ENCODE measurements around the gene PTGFRN.

- PRO-cap, result no peak
- RAMPAGE, long total RNA, 4 experiments, result no peak in any of the 4 experiments
These were observed 118.1 kb upstream of the ATP1A1 start for GRCh38 chr1:116255019-116255297.

DNA sequence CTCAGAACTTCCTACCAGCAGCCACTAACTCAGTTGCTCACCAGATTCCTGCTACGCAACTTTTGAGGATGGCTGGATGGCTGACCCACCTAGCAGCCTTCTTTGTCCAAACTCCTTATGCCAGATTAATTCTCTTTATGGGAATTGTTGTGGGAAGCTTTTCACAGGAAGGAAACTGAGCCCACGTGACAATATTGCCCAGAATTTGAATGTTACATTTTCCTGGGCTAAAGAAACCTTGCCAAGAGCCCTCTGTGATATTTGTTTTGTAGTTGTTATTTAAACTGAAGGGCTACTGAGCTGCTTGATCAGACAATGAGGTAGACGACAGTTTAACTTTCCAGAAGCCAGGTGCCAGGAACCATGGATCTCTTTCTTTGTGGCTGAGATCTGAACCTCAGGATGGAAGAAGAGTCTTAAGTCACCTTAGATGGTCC, 85.5 kb upstream of the ATP1A1 start:
- PRO-cap, result no peak
- RAMPAGE, long total RNA, 4 experiments, result no peak in any of the 4 experiments

DNA sequence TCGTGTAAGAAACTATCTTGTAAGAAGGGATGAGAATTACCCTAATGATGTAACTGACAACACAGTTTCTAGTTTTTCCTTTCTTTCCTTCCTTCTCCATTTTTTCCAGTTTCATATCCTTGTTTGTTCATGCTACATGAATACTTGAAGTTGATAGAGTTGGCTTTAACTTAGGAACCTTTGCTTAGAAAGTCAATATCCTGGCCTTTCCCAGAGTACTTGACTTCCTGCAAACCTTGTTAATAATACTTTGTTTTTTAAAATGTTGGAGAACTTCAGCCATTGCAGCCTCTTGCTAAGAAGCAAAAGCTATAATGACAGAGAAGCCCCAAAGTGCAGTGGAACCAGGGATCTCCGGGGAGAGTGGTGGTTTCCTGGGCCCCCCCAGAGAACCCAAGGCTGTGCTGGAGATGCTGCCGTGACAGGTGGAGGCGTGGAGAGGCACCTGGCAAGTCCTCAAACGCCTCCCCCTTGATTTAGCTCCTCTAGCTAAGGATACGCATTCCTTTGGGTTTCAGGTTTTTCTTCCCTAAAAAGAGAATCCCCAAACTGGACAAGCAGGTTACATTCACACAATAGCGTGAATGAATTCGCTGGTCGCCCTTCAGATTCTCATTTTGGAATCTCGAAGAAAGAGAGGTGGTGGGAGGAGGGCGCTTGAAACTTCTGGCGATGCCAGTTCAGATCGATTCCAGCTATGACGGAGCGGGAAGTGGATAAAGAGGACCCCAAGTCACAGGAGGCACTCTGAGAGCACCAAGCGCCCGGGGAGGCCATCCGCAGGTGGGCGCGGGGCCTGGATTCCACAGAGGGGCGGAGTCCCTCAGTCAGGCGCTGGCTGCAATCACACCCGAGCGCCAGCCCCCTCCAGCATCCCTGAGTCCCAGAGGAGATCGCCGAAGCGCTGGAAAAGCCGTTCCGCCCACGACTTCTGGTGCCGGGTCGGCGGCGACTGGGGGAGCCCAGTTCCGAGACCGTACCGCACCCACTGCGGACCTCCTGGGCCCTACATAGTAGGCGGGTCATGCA, 821 bp upstream of the ATP1A1 start:
- PRO-cap, result bidirectional peak, plus-strand start at position 886 of the sequence, minus-strand start at position 883 of the sequence
- RAMPAGE, long total RNA, 4 experiments, result no peak in any of the 4 experiments

GRCh38 chr1:116418019-116419122, 45.3 kb downstream of the ATP1A1 start:
- PRO-cap, result bidirectional peak, plus-strand start at chr1:116418647, minus-strand start at chr1:116418568
- RAMPAGE, long total RNA, 4 experiments, result start-site peak on the minus strand in 2 of 4 experiments, at chr1:116418572-116418635 at its widest, 51 to 73 reads per replicate

DNA sequence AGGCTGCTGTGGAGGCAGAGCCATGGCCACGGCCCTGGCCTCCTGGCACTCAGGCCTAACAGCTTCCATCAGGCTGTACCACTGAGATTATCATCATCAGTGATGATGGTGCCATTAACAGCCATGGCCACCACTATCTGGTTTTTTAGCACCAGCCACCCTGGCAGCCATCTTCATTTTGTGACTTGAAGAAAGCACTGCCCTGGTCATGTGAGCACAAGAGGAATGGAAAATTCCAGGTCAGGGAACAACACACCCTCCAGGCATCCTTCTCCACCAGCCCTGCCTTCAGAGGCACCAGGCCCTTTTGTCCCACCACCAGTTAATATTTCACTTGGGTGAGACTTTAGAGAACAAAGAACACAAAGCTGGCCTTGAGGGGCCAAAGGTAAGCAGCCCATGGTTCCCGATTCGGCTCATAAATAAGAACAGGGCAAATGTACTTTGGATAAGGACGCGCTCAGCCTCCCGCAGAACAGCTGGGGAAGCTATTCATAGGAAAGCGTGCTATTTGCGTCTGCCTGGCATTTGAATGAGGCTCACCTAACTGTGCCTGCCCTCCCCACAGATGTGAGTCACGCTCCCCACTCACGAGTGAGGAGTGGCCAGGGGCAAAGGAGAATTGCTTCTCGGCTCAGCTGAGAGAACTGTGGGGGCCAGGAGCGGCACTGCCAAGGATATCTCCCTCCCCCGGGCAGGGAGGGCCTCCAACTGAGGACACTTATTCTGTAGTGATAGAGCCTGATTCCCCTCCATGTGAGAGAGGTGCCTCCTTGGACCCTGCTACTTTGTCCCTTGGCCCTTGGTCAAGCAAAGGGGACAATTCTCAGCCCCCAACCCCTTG, 95.6 kb downstream of the CD58 start:
- PRO-cap, result no peak
- RAMPAGE, long total RNA, 4 experiments, result no peak in any of the 4 experiments

DNA sequence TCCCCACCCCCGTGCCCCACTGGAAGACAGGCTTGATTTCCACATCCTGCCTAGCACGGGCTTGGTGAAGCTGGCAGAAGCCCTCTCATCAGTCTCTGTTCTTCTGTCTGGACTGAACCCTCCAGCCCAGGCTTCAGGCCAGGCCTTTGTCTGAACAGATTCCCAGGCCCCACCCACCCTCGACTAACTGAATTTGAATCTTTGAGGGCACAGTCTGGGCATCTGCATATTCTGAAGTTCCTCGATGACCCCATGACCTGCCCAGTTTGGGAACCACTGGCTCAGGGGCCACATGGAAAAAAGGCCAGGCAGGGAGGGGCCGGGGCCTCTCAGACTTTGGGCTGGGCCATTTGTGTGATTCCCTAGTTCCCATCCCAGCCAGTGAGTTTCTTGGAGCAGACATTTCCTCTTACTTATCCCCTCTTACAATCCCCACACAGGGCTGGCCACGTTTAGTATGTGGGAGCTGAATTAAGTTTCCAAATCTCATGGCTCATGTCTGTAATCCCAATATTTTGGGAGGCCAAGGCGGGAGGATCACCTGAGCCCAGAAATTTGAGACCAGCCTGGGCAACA, 75.1 kb downstream of the CD58 start:
- PRO-cap, result no peak
- RAMPAGE, long total RNA, 4 experiments, result no peak in any of the 4 experiments

DNA sequence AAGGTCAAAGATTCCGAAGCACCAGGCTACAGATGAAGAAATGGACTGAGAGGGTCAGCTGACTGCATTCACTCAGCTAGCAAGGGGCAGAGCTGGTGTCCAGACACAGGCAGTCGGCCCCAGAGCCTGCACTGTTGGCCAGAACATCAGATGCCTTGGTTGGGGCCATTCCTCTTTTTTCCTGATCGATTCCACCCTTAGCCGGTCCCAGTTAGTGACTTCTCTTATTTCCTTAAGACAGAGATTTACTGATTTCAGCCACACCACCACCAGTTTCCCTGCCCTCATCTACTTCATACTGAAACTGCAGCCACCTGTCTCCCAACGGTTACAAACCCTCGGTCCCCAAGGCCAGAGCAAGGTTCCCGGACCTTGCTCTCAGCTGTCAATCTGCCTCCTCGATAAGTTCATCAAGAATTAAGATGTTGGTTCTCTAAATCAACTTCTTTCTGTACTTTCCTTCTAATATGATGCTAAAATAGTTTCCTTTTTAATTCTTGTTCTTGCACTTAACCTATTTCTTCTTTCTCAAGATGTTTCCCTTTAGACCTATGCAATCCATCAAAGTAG, 11.4 kb downstream of the CD58 start:
- PRO-cap, result no peak
- RAMPAGE, long total RNA, 4 experiments, result no peak in any of the 4 experiments

- PRO-cap, result no peak
- RAMPAGE, long total RNA, 4 experiments, result no peak in any of the 4 experiments
These were observed 42.8 kb upstream of the IGSF3 start for GRCh38 chr1:116710238-116710727.

GRCh38 chr1:116755231-116755651, 1.0 kb downstream of the CD2 start:
- PRO-cap, result no peak
- RAMPAGE, long total RNA, 4 experiments, result no peak in any of the 4 experiments

- PRO-cap, result no peak
- RAMPAGE, long total RNA, 4 experiments, result no peak in any of the 4 experiments
These were observed 10.3 kb downstream of the CD2 start for GRCh38 chr1:116764374-116765002.

GRCh38 chr1:116909428-116910317, at the start of gene PTGFRN:
Gene PTGFRN (plus strand): TSS chr1:116909916.
- PRO-cap, result bidirectional peak, plus-strand start at chr1:116910057, minus-strand start at chr1:116909988; bidirectional peak, plus-strand start at chr1:116910280, minus-strand start at chr1:116910254
- RAMPAGE, long total RNA, 4 experiments, result start-site peak on the plus strand in 3 of 4 experiments, at chr1:116909883-116910197 at its widest, 58 to 275 reads per replicate

DNA sequence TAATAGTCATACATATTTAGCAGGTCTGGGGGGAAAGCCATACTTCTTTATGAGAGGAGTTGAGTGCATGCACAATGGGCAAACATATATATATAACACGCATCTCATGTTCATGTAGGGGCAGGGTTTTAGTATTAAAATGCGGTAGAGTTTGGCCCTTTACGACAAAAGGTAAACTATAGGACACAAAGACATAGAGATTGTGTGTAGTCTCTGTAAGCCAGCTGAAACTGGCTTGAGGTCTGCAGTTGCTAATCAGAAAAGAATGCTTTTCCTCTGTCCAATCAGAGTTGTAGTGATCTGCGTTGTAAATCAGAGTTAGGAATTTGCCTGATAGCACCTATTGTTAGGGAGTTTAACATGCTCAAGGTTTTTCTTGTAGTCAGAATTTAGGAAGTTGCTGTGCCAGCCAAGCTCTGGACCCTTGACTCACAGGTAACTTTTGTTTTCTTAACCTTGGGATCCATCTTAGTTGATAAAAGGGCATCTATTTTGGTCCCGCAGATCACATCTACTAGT, 61.2 kb upstream of the VTCN1 start:
- PRO-cap, result no peak
- RAMPAGE, long total RNA, 4 experiments, result no peak in any of the 4 experiments

DNA sequence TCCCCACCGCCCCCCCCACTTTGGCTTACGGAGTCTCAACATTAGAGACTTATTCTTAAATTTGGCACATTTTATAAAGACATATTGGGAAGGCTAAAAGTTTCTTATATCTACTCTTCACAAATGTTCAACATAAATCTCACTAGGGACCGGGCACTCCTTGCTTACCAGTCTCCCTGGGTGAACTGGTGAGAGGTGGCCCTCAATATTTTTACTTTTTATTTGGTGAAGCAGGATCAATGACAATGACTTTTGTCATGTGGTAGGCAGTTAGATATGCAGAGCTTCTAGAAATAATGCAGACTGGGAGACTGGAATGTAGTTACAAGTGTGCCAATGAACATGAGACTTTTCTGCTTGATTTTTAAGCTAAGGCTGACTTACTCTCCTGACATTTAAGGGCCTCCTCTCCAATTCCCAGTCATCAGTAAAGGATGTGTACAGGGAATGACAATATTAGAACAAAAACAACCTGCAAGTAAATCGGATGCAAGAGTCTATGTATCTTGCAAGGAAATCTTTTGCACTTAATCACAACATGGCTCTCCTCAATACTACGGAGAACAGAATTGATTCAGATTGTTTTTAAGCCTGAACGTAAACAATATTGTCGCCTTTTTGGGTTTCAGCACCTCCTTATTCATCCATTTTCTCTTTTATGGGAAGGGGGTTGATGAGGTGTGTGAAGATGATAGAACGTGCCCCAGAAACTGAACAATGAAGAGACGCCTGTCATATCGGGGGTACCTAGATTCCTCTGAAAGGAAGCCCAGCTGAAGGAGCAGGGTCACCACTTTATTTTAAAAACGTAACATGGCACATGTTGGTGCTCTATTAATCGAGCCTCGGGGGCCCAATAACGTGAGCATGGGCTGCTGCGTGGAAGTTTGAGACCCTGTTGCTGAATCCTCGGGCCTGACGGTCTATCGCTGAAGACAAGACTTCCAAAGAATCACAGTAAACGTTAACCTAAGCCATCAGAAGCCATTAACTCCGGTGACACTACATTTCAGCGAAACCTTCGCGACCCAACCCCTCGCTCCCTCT, 1.4 kb upstream of the MAN1A2 start:
- PRO-cap, result no peak
- RAMPAGE, long total RNA, 4 experiments, result no peak in any of the 4 experiments

GRCh38 chr1:117571572-117571859, 34.3 kb upstream of the TENT5C start:
- PRO-cap, result no peak
- RAMPAGE, long total RNA, 4 experiments, result no peak in any of the 4 experiments

- PRO-cap, result no peak
- RAMPAGE, long total RNA, 4 experiments, result no peak in any of the 4 experiments
These were observed 5.4 kb downstream of the TENT5C start for GRCh38 chr1:117610996-117611801.

DNA sequence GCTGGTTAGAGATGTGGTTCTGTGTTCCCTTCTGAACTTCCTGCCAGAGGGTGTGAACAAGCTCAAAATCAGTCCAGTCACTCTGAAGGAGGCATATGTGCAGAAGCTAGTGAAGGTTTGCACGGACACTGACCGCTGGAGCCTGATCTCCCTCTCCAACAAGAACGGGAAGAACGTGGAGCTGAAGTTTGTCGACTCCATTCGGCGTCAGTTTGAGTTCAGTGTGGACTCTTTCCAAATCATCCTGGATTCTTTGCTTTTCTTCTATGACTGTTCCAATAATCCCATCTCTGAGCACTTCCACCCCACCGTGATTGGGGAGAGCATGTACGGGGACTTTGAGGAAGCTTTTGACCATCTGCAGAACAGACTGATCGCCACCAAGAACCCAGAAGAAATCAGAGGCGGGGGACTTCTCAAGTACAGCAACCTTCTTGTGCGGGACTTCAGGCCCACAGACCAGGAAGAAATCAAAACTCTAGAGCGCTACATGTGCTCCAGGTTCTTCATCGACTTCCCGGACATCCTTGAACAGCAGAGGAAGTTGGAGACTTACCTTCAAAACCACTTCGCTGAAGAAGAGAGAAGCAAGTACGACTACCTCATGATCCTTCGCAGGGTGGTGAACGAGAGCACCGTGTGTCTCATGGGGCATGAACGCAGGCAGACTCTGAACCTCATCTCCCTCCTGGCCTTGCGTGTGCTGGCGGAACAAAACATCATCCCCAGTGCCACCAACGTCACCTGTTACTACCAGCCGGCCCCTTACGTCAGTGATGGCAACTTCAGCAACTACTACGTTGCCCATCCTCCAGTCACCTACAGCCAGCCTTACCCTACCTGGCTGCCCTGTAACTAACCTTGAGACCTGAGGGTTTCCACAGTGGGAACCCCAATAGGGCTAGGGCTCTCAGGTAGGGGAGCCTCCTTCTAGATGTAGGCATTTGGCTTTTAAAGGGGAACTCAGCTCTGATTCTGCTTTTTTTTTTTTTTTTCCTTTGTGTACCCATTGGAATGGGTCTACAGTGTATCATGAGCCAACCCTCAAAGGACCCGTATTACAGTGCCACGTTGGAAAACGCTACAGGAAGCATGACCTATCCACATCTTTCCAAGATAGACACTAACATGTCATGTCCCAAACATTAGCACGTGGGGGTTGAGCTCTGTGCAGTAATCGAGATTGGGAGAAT, 17.7 kb downstream of the TENT5C start:
- PRO-cap, result no peak
- RAMPAGE, long total RNA, 4 experiments, result no peak in any of the 4 experiments

GRCh38 chr1:117641368-117641677, 35.5 kb downstream of the TENT5C start:
- PRO-cap, result no peak
- RAMPAGE, long total RNA, 4 experiments, result no peak in any of the 4 experiments

DNA sequence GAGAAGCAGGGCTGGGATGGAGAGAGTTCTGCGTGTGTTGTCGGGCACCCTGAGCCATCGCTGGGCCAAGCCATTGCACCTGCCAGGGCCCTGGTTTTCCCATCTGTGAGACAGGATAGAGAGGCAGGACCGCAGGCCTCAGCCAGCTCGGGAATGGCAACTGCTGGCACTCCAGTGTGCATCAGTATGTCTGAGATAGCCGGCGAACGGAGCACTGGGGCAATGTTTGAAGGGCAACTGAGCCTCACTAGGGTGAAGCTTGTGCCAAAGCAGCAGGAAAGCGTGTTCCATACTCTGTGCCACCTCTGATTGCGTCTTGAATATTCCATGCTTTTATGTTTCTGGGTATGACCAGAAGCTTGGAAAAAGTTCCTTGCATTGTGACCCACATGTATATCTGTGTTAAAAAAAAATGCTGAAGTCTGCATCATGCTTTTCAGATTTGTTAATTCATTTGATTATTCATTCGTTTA, 67.0 kb downstream of the TENT5C start:
- PRO-cap, result no peak
- RAMPAGE, long total RNA, 4 experiments, result no peak in any of the 4 experiments

GRCh38 chr1:119341228-119342004, 27.2 kb upstream of the HAO2 start:
- PRO-cap, result no peak
- RAMPAGE, long total RNA, 4 experiments, result no peak in any of the 4 experiments

DNA sequence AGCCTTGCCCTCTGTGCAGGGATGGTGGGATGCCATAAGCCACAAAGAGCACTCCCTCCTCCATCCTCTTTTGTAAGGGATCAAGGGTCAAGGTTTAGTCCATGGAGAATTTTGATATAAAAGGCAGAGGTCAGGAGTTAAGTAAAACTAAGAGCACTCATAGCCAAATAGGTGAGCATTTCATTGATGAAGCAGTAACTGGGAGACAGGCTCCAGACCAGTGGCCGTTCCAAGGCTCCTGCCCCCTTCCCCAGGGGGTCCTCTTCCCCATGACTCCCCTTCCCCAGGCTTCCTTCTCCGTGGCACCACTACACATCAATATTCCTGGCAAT, 17.5 kb downstream of the PHGDH start:
- PRO-cap, result no peak
- RAMPAGE, long total RNA, 4 experiments, result no peak in any of the 4 experiments

Measured in gastroesophageal sphincter (tissue), 4 donors.